SJSA1 (cell line): ENCODE measurements around a stretch of chr9.

DNA sequence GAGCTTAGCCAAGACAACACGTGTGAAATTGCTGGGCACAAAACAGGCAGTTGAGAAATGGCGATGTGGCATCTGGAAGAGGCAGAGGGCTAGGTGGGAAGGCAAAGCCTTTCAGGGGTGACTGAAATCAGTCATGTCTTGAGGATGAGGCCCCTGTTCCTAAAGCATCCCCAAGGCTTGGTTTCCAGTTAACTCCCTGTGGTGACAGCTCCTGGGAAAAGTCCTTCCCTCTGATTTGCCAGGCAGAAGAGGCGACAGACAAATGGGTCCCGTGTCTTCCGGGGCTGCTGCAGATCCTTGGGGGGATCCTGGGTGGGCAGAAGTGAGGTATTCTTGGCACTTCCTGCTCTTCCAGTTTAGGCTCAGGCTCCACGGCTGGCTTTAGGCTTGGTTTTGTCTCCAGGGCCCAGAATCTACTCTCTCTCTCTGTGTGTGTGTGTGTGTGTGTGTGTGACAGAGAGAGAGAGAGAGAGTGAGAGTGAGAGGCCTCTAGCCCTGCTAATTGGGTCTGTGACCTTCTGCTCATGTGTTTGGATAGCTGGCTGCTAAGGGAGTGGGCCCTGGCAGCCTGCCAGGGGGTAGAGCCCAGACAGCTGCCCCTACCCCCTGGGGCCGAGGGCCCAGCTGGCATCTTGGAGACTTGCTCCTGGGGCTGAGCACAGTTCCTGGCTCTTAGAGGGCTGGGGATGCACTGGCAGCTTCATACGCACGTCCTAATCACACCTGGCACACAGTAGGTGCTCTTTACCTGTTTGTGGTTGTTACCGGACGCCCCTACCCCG, 39.2 kb downstream of the CRB2 start:
- RAMPAGE, long total RNA: no peak

DNA sequence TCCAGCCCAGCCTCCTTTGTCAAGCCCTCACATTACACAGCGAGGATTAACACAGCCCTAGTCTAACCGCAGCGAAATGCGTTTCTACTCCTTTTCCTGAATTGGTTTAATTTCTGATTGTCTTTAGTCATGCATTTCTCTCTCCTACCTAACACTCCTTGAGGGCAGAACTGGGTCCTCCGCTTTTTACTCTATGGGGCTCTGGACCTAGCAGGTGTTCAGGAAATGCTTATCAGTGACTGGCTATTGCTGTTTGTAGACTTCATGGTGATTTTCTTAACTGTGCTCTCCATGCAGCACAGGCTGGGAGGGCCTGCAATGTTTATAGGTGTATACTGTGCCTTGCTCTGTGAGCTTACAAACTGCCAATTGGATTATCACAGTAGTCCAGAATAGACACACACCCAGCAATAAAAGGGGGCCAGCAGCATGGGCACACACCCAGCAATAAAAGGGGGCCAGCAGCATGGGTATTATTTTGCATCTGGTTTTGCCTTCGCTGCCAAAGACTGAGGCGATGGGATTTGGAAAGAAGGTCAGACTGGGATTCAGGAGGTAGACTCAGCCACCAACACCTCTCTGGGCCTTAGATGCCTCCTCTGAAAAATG, 99.9 kb downstream of the CRB2 start:
- RAMPAGE, long total RNA: no peak

GRCh38 chr9:123501816-123502675, 146.0 kb downstream of the CRB2 start:
- RAMPAGE, long total RNA: no peak

- RAMPAGE, long total RNA: no peak
These were observed 172.2 kb downstream of the DENND1A start for GRCh38 chr9:123757449-123758426.

- RAMPAGE, long total RNA: no peak
These were observed 113.3 kb downstream of the DENND1A start for GRCh38 chr9:123816571-123817134.

DNA sequence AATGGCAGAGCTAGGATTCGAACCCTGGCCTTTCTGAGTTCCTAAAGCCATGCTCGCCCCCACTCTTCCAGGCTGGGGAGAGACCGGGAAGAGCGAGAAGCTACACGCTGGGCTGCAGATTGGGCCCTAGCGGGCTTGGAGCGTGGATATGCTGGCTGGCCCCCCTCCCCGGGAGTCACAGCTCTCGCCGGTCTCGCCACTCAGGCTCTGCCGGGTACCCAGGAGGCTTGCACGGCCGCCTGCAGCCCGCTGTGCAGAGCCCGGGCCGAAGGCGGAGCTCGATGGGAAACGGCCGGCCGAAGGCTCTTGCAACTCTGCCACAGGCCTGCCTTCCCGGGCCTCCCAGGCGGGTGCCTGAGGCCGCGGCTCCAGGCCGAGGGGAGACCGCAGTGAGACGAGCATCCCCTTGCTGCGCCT, 676 bp upstream of the LHX2 start:
- RAMPAGE, long total RNA: no peak

- RAMPAGE, long total RNA: no peak
These were observed 51.4 kb upstream of the NEK6 start for GRCh38 chr9:124206276-124206816.

- RAMPAGE, long total RNA: no peak
These were observed 36.8 kb upstream of the NEK6 start for GRCh38 chr9:124220808-124221556.

DNA sequence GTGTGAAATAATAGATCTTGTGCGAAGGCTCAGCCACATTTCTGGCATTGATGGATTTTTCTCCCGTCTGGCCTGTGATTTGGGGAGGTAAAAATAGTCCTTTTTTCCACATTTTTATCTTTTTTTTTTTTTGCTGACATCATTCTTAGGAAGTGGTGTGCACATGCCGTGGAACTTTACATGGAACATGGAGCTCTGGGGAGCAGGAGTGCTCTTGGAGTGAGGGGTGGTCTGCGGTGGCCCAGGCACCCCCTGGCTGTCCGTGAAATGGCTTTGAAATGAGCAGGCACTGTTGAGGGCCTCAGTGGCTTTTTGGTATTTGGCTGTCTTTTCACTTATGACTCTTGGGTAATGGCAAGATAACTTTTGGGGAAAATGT, 4.1 kb downstream of the NEK6 start:
- RAMPAGE, long total RNA: no peak

- RAMPAGE, long total RNA: no peak
These were observed 5.5 kb downstream of the NEK6 start for GRCh38 chr9:124263239-124263587.

GRCh38 chr9:124290060-124290603, 32.4 kb downstream of the NEK6 start:
- RAMPAGE, long total RNA: no peak

GRCh38 chr9:124292160-124292697, 34.5 kb downstream of the NEK6 start:
- RAMPAGE, long total RNA: no peak

DNA sequence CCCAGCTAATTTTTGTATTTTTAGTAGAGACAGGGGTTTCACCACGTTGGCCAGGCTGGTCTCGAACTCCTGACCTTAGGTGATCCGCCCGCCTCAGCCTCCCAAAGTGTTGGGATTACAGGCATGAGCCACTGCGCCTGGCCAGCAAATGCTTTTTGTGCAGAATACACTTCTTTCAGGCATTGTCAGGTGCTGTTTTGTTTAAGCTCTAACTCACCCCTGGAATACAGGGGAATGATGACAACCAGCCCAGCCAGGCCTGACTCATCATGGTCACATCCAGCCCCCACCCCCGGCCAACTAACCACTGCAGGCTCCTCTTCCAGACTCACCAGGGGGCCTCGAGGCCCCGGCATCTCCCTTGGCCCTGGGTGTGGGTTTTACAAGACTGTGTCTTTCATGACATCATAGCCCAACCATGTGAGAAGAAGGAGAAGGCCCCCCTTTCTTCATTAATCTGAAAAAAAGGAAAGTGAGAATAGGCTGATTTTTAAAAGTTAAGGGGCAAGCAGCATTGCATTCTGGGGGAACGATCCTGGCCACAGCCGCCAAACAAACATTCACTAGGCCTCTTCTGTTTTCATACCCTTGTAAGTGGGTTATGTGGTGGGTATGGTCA, 35.5 kb downstream of the OLFML2A start:
- RAMPAGE, long total RNA: no peak

GRCh38 chr9:125291429-125292215, 30.0 kb downstream of the GAPVD1 start:
- RAMPAGE, long total RNA: no peak

- RAMPAGE, long total RNA: no peak
These were observed 113.0 kb downstream of the GAPVD1 start for GRCh38 chr9:125374464-125375125.

GRCh38 chr9:125425279-125425641, 163.6 kb downstream of the GAPVD1 start:
- RAMPAGE, long total RNA: no peak

GRCh38 chr9:125506214-125506463, 200.9 kb downstream of the MAPKAP1 start:
- RAMPAGE, long total RNA: no peak

GRCh38 chr9:125532497-125533243, 174.3 kb downstream of the MAPKAP1 start:
- RAMPAGE, long total RNA: no peak

GRCh38 chr9:125537902-125538492, 169.0 kb downstream of the MAPKAP1 start:
- RAMPAGE, long total RNA: no peak

- RAMPAGE, long total RNA: no peak
These were observed 22.3 kb downstream of the PBX3 start for GRCh38 chr9:125769228-125770203.